Hematopoietic multipotent progenitor cell (in vitro differentiated cells): ENCODE measurements around the gene FAM177A1.

DNA sequence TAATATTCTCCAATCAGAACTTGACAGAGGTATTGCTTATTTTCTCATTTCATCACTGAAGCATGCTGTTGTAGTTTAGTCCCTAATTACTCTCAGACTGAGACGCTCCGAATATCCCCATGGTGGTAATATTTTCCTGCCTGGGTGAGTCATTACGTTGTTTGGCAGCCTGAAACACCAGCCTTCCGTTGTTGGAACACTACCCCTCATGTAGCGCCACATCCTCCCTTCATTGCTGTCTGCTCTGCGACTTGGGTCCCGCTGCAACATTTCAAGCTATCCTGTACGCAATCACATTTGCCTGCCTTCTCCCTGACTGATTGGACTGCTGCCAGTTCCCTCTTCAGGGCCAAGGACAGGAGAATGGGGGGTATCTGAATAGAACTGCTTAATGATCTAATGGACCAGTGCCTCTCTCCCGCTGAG is 369.1 kb downstream of the NPAS3 start:
- CAGE, long polyA plus RNA, result no peak

DNA sequence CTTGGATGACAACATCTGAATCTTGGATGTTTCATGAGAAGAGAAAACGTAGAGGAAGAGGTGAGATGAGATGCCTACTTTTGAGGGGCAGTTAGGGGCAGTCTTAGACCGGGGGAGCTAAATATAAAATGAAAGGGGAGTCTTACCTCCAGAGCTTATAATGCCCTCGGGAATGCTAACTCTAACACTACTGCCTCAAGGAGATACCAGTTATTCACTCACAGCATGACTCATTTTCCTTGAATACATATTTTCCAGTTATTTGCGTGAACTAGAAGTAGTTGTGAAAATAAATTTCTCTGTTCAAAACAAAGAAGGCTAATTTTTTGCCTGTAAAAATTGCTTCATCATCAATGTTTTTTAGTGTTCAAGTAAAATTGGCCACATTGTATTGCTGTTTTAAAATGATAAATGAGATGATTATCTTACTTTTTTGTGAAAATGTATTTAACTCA is 339.5 kb downstream of the EGLN3 start:
- CAGE, long polyA plus RNA, result no peak

- CAGE, long polyA plus RNA, result no peak
Observed at GRCh38 chr14:34139689-34140217, 188.9 kb upstream of the EGLN3 start.

- CAGE, long polyA plus RNA, result no peak
Observed at GRCh38 chr14:34379401-34380061, 82.5 kb downstream of the SPTSSA start.

GRCh38 chr14:34505820-34506472 is 33.6 kb downstream of the EAPP start:
- CAGE, long polyA plus RNA, result no peak

DNA sequence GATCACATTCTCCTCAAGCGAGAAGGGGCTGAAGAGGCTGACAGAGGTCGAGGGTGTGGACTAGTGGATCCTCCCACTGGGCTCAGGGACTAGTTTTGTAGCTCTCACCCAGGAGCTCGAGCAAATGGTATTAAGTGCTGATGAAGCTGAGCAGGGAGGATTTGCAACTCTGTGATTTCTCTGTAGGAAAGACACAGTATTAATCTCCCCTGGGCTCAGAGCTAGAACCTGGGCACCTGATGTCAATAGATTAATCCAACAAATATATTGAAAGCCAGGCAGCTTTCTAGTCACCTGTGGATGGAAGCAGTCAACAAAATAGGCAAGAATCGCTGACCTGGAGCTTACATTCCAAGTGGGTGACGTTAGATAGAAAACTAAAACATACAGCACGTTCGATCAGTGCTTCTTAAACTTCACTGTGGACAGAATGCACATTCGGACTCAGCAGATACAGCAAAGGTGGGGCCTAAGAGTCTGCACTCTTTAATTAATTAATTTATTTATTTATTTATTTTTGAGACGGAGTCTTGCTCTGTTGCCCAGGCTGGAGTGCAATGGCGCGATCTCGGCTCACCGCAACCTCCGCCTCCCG is 15.3 kb upstream of the EAPP start:
- CAGE, long polyA plus RNA, result no peak

DNA sequence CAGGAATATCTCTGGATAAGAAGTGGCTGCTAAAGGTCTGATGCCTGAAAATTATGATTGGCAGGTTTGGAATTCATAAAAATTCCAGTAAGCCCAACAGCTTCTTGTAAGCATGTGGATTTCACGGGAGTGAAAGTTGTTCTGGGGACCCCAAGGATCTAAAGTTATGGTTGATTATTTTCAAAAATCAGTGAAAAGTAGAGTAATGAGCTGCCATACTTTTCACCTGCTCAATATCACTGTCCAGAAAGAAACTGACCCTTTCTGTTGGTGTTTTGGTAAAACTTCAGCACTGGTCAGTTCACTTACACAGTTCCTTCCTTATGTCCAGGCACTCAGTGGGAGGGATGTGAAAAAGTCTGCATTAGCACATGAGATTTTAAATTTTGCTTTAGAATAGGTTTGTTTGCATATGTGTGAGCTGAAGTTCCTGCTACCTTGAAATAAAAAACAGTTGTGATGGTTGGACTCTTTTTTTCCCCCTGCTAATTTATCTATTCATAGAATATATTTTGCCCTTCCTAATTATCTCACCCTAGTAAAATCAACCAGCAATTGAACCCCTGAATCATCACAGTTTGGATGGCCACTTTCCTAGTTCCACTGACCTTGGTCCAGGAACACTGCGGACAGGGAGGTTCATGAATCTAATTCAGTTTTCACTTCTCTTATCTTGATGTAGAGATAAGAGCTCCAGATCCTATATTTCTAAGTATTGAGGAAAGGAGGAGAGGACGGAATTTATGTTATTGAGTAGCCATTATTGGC is 25.8 kb downstream of the CFL2 start:
- CAGE, long polyA plus RNA, result no peak

- CAGE, long polyA plus RNA, result no peak
Observed at GRCh38 chr14:34764756-34765450, 50.5 kb upstream of the CFL2 start.

DNA sequence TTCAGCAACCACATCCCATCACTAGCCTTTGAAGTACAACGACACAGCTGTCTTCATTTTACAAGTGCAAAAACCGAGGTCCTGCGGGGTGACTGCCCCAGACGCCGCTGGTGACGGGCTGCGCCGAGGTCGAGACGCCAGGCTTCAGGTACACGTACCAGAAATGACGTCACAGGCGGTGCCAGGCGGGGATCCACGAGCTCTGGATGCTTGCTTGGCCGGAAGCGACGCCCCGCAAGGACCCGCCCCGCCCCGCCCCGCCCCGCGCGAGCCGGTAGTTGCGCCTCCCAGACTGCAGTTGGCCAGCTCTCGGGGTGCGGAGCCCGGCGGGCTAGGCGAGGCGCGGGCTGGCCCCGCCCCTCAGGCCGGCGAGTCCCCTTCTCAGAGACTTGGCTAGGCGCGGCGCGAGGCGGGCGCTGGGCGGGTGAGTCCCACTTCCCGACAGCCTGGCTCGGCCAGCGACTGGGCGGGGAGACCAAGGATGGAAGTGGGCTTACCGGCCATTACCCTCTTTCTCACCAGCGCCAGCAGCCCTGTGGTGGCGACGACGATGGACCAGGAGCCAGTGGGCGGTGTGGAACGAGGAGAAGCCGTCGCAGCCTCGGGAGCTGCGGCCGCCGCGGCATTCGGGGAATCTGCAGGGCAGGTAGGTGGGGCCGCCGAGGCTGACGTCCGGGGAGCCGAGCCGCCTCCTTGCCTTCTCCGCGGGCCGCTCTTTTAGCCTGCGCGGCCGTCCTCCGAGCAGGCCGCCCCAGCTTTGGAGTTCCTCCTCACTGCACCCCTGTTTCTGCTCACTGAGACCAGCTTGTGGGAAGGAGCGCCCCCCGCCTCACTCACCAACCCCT is at the start of gene FAM177A1:
TSS of gene FAM177A1 (plus strand) at position 290 of the 845 bp plus-strand sequence.
- CAGE, long polyA plus RNA, result start-site peak on the plus strand centred at position 380 of the sequence, 215 bp wide, 3,755 reads

- CAGE, long polyA plus RNA, result no peak
Observed at GRCh38 chr14:35050439-35051115, 4.5 kb downstream of the FAM177A1 start.

DNA sequence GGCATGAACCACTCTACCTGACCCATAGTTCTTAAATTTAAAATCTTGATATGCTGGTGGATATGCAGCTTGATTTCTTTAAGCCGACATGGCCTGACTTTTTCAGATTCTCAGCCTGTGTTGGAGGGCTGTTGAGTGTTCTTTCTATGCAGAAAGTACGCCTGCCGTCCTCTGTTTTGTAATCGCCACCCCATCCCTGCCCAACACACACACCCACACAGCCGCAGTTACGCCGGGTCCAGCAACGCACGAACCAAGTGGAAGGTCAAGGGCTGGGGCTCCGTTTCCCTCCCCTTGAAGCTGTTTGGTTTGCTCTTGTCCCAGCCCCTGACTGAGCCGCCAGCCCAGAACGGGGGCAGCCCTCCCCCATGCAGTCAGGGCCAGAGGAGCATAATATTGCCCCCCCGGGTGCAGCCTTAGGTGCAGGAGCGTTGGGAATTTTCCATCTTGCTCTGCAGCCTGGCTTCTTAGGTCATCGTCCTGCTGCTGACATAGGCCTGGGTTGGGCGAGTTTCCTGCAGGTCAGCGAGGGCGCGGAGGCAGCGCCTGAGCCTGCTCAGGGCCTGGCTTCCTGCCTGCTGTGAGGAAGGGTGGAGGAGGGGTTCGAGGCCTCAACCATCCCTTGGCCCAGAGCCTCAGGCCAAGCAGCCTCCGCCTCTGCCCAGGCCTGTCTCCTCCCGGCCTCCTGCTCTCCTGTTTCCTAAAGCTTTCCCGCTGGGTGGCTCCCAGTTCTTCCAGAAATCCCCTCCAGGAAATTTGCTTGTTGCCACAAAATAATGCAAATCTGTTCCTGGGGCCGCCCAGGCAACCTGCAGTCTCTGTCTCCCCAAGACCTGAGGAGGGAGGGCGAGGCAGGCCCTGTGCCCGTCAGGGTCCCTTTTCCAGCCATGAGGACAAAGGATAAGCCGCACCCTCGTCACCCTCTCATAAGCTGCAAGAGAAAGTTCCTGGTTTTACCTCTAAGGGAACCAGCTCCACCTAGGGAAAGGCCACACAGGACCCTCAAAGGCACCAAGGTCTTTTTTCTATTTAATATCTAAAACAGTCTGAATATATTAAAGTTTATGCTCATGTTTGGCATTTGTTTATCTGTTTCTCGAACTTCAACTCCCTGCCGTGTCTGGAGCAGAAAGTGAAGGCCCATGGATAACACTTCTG is 44.5 kb downstream of the PSMA6 start:
- CAGE, long polyA plus RNA, result no peak

- CAGE, long polyA plus RNA, result start-site peak on the plus strand at chr14:35401547-35401555, 13 reads; start-site peak on the plus strand at chr14:35401826-35401895, 10 reads; start-site peak on the plus strand at chr14:35401956-35402022, 9 reads
Observed at GRCh38 chr14:35401157-35402239, 3.1 kb downstream of the NFKBIA start.

DNA sequence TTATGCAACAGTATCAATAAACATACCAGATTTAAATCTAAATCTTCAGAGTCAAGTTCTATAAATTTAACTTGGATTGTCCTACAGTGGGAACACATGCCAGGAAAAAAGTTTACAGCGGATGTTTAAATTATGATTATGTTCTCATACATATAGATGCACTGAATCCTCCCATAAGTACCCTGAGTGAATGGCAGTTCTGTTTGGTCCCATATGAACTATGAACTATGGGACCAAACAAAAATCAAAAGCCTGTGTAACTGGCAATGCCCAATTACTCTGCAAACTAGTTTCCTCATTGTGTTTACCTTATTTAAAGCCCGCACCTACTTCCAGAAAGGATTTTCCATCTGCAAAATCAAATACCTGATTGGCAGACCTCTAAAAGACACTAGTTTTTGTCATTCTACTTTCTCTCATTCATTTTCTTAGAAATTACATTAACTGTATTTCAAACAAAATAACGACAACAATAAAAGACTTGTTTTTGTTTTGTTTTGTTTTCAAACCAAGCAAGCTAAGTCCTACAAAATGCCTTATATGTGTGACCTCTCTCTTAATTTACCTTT is 2.6 kb downstream of the RALGAPA1 start:
- CAGE, long polyA plus RNA, result no peak

DNA sequence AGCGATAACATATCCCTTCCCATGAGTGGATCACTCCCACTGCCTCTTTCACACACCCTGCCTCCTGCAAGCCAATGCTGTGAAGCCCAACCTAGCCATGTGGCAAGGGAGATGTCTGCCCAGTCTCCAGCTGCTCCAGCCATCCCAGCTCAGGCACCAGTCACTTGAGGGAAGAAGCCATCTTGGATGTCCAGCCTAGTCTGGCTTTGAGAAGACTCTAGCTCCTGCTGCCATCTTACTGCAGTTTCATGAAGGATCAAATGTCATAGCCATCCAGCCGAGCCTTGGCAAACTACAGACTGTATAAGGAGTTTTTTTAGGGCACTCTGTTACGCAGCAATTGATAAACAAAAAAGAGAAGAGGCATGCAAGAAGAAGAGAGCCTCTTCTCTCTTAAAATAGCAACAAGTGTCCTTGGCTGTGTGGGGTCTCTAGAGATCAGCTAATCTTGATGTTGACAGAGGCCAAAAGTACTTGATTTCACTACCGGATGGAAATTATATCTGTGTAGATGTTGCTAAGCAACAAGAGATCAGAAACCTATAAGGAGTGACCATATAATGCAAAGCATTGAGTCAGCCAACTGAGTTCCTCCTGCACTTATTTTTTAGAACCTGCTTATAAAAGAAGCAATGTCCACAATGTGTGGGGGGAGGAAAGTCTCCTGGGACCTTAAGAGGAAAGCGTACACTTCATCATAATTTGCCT is 241.5 kb downstream of the BRMS1L start:
- CAGE, long polyA plus RNA, result no peak

GRCh38 chr14:36069491-36069688 is 243.3 kb downstream of the BRMS1L start:
- CAGE, long polyA plus RNA, result no peak

GRCh38 chr14:36305771-36306339 is 14.6 kb downstream of the MBIP start:
- CAGE, long polyA plus RNA, result no peak

GRCh38 chr14:36505214-36505842 is 14.7 kb downstream of the NKX2-1 start:
- CAGE, long polyA plus RNA, result no peak

- CAGE, long polyA plus RNA, result no peak
Observed at GRCh38 chr14:36508877-36509704, 10.9 kb downstream of the NKX2-1 start.

- CAGE, long polyA plus RNA, result no peak
Observed at GRCh38 chr14:36510034-36511025, 9.7 kb downstream of the NKX2-1 start.

DNA sequence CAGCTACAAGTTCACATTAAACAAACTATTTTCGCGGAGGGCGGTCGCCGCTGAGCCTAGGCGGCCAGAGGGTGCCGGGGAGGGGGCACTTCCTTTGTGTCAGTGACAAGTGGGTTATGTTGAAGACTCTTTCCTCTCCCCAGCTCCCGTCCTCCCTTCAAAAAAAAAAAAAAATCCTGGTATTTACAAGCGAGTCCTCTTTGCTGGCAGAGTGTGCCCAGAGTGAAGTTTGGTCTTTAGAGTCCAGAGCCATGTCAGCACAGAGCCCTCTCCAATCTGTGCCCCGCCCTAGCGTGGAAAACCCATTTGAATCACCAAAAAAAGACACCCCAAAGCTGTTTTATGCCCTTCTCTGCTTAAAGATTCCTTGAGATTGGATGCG is 3.4 kb downstream of the NKX2-1 start:
- CAGE, long polyA plus RNA, result no peak